ENCODE data around the genes C17orf49, DVL2, YBX2, KCTD11 and SLC35G6.

DNA sequence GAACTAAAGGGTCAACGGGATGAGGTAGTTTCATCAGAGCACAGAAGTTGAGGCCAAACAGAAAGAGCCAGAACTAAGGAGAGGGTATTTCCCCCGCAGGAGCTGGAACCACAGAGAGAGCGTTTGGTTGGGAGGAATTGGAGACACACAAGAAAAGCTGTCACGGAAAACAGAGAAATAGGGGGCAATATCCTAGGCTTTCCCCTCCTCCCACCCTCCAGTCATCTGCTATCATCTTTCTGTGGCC is 47.1 kb upstream of the ALOX12 start:
- PRO-cap = no peak

DNA sequence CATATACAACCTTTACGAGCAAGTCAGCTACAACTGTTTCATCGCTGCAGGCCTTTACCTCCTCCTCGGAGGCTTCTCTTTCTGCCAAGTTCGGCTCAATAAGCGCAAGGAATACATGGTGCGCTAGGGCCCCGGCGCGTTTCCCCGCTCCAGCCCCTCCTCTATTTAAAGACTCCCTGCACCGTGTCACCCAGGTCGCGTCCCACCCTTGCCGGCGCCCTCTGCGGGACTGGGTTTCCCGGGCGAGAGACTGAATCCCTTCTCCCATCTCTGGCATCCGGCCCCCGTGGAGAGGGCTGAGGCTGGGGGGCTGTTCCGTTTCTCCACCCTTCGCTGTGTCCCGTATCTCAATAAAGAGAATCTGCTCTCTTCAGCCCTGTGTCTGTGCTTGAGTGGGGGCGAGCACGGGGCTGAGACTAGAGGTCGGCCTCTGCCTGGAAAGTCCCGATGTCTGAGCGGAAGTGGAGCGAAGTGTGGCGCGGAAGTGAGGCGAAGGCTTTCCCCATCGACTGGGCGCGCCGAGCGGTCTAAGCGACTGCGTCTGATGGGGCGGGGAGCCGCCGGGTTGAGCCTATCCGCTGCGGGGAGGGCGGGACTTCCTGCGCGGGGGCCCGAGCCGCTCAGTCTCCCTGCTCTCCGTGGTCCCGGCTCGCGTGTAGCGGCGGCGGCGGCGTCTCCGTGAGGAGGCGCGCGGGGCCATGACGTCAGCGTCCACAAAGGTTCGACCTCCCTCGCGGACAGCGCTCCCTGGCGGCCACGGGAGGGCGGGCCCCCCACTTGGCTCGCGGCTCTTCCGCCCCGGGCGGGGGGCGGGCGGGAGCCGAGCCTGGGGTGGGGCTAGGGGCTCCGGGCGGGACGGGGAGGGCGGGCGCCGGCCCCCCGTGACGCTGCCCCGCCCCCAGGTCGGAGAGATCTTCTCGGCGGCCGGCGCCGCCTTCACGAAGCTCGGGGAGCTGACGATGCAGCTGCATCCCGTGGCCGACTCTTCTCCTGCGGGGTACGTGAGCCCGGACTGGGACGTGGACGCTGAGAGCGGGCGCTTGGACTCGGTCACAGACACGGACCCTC is at the start of gene C17orf49:
TSS of gene C17orf49 (plus strand) at position 623 of the 1,068 bp plus-strand sequence.
- PRO-cap = bidirectional peak, plus-strand start at position 623 of the sequence, minus-strand start at position 449 of the sequence; bidirectional peak, plus-strand start at position 939 of the sequence, minus-strand start at position 985 of the sequence

DNA sequence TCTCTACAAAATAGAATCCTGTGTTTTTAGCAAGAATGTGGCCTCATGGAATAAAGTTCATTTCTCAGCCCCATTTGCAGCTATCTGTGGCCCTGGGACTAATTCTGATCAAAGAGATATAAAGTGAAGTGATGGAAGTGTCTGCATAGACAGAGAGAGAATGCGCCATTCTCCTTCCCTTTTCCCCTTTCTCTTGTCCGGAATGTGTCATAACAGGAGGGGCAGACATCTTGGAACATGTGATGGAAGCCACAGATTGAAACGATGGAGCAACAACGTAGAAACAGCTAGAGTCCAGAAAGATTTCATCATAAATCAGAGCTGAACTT is 11.4 kb downstream of the ASGR1 start:
- PRO-cap = no peak

- PRO-cap = no peak
Observed at GRCh38 chr17:7207937-7208619, 9.3 kb downstream of the DLG4 start.

DNA sequence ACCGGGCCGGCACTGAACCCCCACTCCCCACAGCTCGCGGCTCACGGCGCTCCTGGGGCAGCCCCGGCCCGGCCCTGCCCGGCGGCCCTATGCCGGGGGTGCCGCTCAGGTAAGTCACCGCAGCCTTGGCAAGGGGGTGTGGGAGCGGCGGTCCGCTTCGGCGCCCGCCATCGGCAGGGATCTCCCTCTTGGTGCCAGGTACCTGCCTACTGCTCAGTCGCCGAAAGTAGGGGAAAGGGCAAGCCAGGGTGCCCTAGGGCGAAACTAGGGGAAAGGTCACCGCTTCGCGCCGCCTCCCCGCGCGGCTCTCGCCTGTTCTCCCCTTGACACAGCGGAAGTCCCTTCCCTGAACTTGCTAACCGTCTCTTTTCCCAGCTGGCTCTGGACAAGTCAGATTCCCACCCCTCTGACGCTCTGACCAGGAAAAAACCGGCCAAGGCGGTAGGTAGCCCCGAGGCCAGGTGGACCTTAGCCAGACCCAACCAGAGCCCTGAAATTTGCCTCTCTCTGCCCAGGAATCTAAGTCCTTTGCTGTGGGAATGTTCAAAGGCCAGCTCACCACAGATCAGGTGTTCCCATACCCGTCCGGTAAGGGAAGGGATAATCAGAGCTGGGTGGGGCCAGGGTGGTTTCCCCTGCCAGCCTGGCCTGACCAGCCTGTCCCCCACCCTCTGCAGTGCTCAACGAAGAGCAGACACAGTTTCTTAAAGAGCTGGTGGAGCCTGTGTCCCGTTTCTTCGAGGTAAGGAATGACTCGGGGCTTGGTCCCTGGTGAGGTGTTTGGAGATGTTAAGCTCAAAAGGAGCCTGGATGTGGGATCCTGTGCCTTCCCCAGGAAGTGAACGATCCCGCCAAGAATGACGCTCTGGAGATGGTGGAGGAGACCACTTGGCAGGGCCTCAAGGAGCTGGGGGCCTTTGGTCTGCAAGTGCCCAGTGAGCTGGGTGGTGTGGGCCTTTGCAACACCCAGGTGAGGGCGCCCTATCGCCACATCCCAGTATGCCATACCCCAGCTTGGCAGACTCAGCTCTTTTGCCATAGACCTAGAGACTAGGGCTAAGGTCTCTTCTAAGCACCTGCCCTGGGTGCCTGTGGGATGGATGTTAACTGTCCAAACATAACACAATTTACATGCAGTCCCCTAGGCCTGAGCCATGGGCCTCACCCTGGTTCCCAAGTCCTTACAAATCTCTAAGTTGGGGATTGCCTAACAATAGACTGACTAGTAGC is 766 bp downstream of the ACADVL start:
- PRO-cap = no peak

DNA sequence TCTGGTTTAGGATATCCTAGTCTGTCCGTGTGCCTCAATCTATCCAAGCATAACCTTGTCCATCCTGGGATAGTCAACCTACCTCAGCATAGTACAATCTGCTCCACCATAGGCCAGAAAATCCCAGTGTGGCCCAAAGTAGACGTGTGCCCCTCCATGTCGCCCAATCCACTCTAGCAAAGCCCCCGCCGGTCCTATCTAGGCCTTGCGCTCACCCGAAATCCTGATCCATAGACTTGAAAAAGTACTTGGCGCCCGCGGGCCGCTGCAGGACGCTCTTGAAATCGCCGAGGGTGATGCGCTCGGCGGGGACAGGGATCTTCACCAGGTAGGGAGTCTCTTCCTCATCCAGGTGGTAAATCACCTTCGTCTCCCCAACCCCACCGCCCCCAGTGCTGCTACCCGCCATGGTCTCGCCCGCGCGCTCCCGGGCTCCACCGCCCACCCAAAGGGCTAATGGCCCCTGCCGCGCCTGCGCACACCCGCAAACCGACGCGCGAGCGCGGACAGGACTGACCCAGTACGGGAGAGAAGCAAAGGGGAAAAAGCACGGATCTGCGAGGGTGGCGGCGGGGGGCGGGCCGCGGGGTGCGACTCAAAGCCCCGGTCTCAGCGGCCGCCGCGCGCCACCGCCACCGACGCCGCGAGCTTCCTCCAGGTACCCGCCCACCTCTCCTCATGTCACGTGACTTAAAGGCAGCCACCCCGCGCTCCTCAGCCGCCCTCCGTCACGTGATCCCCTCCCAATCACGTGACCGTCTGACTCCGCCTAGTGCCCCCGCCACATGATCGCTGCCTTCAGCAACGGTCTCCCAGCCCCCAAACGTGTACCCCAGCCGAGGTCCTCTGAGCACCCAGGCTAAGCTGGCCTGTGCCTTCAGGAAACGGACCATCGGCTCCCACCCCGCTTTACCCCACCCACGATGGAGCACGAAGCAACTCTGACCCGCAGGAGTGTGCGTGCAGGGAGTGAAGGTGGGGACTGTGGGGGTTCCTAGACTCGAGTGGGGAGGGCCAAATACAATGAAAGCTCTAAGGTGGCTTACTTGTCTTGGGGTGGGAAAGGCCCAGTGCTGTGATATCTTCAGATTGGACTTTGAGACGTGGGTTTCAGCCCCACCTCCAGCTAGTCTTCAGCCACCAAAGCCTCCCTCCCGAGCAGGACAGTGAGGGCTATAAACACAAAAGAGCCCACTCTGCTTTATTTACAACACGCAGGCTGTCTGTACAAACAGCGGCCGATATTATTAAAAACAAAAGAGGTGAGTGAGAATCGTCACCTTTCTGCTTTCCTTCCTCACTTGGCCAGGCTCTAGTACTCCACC is at the start of gene DVL2:
TSS of gene DVL2 (minus strand) at position 664 of the 1,325 bp plus-strand sequence.
- PRO-cap = unidirectional peak, minus-strand start at position 429 of the sequence; bidirectional peak, plus-strand start at position 828 of the sequence, minus-strand start at position 664 of the sequence

GRCh38 chr17:7260490-7260773 is 1.8 kb downstream of the CLDN7 start:
- PRO-cap = no peak

DNA sequence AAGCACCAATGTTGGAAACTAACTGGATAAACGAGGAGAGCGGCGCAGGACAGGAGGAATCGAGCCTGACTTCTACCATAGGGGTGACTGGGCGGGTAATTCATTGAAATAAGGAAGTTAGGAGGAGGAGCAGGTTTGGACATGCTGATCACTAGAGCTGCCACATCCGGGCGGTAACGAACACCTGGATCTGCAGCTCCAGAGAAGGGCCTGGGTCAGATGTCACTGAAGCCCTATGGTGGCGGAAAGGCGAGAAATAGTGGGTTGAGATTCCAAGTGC is 1.2 kb upstream of the SLC2A4 start:
- PRO-cap = no peak

DNA sequence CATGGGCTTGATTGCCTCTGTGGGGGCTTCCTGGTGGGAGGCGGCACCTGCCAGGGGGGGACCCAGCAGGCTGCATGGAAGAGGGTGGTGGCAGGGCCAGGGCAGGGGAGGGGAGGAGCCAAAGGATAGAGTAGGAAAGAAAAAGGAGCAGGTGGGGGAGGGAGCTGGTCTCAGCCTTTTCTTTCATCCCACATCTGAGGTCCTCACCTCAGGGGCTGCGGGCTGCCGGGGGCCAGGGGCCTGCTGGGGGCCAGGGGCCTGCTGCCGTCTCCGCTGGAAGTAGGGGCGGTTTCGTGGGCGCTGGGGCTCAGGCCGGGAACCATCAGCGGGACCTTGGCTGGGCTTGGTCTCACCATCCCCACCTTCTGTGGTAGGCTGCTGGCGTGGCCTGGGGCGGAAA is 5.1 kb downstream of the YBX2 start:
- PRO-cap = no peak

- PRO-cap = no peak
Observed at GRCh38 chr17:7294324-7295274, at the start of gene YBX2. YBX2 (minus strand) TSS chr17:7294639.

DNA sequence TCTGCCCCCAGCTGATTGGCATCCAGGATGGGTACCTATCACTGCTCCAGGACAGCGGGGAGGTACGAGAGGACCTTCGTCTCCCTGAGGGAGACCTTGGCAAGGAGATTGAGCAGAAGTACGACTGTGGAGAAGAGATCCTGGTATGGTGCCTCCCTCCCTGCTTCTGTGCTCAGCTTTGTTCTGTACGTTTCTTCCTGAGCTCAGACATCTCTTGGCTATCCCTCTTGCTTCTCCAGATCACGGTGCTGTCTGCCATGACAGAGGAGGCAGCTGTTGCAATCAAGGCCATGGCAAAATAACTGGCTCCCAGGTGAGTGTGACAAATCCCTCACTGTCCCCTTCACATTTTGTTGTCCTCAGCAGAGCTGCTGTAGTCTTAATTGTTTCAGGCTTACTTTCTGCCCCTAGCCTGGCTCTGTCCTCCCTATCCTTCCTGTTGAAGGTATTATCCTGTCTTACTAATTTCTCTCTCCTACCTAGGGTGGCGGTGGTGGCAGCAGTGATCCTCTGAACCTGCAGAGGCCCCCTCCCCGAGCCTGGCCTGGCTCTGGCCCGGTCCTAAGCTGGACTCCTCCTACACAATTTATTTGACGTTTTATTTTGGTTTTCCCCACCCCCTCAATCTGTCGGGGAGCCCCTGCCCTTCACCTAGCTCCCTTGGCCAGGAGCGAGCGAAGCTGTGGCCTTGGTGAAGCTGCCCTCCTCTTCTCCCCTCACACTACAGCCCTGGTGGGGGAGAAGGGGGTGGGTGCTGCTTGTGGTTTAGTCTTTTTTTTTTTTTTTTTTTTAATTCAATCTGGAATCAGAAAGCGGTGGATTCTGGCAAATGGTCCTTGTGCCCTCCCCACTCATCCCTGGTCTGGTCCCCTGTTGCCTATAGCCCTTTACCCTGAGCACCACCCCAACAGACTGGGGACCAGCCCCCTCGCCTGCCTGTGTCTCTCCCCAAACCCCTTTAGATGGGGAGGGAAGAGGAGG is 3.5 kb downstream of the GPS2 start:
- PRO-cap = no peak

DNA sequence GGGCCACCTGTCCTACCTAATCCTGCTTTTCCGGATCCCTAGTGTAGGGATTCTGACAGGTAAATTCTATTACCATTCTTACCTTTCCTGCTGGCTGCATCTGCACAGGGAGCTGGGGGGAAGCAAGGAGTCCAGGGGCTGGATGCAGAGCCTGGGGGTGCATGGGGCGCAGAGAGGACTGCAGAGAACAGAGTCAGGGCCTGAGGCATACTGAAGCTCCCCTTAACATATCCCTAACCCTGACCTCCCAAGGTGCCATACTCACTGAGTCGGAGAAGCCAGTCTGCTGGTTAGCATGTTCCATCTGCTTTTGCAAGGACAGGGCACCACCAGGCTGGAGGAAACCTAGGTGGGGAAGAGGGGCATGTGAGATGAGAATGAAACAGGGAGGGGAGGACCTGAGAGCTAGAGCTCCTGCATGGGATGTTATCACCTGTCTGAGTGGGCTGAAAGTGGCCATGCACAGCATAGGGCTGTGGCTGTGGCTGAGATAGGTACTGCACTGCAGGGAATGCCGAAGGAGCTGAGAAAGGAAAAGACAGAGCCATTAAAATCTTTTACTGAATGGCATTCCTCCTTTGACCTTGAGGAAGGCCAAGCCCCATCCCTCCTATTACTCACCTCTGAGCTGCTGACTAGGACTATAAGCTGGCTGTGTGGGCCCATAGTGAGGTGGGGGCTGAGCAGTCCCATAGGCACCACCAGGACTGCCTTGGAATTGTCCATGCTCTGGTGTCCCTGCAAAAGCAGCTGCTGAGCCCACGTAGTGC is 2.0 kb downstream of the GPS2 start:
- PRO-cap = no peak

DNA sequence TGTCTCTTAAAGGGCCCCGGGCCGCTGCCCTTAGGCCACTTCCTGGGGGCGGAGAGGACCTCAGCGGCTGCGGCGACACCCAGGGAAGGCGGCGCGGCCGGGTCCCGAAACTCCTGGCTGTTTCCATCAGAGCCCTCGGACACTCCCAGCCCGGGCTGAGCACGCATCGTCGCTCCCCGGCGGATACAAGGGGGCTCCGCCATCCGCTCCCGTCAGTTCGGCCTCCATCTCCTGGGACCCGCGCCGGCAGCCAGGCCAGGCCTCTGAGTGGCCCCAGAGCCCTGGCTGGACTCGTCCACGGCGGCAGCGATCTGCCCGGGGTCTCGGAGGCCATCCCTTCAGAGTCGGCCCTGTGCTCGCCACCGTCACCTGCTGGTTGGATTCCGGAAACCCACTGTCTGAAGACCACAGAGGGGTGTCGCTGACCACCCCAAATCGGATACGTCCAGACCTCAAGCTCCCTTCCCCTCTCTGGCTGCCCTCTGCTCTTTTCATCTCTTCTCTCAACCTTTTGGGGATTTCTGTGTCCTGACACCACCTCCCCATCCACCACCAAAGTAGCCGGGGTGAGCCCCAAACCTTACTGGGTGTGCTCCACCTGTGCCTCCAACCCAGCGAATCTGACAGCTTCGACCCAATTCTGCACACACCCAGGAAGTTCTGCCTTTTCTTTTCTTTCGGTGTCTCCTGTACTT is at the start of gene KCTD11:
TSS of gene KCTD11 (plus strand) at position 38 of the 695 bp plus-strand sequence.
- PRO-cap = bidirectional peak, plus-strand start at position 38 of the sequence, minus-strand start outside the sequence

GRCh38 chr17:7380325-7380671 is 591 bp upstream of the TNK1 start:
- PRO-cap = no peak

DNA sequence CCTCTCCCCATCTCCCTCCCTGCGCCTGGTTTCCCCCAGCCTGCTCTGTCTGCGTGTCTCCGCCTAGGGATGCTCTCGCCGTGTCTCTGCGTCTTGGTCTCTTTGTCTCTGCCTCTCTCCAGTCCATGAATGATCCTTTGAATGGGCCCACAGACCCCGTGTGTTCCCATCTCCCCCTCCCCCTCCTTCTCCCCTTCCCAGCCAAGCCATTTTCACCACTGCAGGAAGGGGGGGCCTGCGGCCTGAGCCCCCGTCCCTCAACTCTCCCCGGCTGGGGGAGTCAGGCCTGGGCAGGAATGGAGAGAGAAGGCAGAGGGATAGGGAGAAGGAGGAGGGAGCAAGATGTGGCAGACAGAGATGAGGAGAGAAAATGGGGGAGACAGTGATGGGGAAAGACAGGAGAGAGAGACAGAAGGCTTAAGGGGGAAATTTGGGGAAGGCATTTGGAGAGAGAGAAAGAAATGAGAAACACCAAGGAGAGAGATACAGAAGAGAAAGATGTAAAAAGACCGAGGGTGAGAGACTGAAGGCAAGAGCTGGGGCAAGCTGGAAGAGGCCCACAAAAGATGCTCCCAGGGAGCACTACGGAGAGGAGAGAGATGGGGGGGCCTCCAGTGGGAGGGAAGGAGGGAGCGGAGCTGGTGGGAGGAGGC is 1.9 kb upstream of the NLGN2 start:
- PRO-cap = no peak

GRCh38 chr17:7459474-7460040 is 14.7 kb downstream of the CHRNB1 start:
- PRO-cap = no peak

- PRO-cap = no peak
Observed at GRCh38 chr17:7476114-7477035, 3.1 kb downstream of the ZBTB4 start.

DNA sequence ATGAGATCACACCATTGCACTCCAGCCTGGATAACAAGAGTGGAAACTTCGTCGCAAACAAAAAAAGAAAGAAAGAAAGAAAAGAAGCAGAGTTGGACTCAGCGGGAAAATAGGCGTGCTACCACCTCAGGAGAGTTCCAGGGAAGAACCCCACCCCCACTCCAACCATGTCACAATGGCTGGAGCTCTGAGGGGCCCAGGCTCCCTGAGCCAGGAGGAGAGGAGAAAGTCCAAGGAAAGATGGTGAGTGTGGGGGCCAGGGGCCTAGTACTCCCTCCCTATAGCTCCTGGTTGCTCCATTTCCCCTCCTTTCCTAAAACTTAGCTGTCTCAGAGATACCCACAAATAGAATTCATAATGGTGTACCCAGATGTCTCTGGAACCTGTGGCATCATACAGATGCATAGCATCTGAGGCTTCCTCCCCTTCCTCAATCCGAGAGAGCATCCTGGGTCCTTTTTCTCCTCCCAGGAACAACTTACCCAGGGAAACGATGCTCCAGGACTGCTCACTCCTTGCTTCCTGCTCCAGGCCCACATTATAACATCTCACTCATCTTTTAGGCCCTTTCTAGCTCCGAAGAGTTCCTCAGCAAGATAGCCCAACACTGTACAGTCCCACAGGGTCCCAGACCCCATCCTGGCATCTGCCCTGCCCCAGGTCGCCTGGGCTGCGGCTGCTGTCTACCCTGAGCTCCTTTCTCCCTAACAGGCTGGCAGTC is at the start of gene SLC35G6:
TSS of gene SLC35G6 (plus strand) at position 170 of the 721 bp plus-strand sequence.
- PRO-cap = no peak

GRCh38 chr17:7500582-7501849 is 19.8 kb downstream of the SLC35G6 start:
- PRO-cap = no peak

DNA sequence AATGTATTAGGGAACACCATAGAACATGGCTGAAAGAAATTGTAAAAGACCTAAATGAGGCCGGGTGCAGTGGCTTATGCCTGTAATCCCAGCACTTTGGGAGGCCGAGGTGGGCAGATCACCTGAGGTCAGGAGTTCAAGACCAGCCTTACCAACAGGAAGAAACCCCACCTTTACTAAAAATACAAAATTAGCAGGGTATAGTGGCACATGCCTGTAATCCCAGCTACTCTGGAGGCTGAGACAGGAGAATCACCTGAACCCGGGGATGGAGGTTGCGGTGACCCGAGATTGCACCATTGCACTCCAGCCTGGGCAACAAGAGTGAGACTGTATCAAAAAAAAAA is 23.4 kb downstream of the SLC35G6 start:
- PRO-cap = no peak

All from left common carotid artery plus branches (tissue), 1 donor.